Hepatocyte (in vitro differentiated cells and primary cell): ENCODE measurements around a stretch of chr10.

DNA sequence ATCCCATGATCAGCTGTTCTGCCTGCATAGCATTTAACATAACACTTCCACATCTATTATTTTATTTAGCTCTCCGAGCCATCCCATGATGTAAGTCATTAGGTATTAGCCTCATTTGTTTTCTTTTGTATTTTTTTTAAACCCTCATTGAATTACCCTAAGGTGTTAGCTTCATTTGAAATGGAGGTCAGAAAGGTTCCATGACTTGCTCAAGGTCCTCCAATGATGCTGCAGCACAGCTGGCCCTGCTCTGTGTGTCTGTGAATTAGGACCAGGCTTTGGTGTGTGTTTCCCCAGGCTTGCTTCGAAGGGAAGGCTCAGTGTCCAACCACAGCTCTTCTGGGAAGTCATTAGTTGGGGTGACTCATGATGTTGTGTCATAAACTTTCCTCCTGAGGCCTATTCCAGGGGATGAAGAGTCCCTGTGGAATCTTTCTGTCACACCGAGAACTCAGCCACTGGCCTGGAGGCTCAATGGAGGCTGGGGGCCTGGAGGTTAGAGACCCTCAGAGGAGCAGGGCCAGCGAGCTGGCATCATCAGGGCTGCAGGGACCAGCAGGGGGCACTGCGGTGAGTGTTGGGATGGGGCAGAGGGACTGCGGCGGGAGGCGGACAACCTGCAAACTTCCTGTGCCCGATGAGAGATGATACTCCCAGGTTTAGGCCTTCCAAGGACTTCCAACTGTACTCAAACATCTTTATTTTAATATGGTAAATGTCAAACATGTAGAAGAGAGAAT, 16.3 kb downstream of the NPFFR1 start:
- RAMPAGE, long total RNA = no peak
- RRBS = no CpG with 5 or more reads among the region's 9 CpGs

DNA sequence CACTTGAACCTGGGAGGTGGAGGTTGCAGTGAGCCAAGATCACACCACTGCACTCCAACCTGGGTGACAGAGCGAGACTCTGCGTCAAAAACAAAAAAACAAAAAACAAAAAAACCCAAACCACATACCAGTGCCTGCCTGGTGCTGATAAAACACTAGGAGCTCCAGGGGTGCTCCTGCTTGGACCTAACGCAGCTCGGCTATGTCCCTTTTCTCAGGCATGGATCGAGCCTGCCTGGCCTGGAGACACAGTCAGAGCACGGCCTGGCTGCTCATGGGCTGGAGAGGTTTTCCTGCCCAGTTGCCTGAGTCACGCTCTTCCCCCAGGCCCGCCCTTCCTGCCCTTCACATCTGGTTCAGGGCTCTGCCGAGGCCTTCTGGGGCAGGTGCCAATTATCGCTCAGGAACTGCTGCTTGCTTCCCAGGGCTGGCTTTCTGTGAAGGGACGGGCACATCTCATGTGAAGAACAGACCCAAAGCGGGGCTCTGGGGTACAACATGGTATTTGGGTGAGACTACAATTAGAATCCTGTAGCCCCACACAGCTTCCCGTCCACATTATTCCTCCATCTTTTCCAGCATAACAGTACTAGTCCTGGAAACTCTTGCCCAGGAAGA, 12.7 kb upstream of the NPFFR1 start:
- RAMPAGE, long total RNA = no peak
- RRBS = no CpG with 5 or more reads among the region's 13 CpGs

- RAMPAGE, long total RNA = no peak
- RRBS = no CpG with 5 or more reads among the region's 13 CpGs
These were observed 27.0 kb downstream of the LRRC20 start for GRCh38 chr10:70355376-70355866.

DNA sequence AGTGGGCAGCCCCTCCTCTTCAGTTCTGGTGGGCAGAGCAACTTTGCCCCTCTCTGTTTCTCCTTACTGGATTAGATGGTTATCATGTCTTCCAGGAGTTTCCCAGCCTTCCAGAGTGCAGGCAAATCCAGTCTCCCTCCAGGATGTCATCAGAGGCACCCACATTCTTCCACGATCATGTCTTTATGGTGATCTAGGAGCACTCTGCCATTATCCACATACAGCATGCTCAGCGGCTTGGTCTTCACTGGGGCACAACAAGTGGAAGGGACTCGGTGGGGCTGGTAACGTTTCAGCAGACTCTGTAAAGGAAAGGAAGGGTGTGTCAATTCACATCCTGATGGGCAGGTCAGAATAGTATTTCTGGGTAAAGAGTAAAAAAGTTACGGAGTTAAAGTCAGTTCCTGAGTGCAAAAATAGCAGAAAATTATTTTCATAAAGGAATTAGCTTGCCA, 8.7 kb downstream of the NODAL start:
- RAMPAGE, long total RNA = no peak
- RRBS = no CpG with 5 or more reads among the region's 5 CpGs

- RAMPAGE, long total RNA = no peak
- RRBS = 35% methylated on average over 1 of the region's 6 CpGs
These were observed 17.8 kb upstream of the NODAL start for GRCh38 chr10:70459324-70459603.

DNA sequence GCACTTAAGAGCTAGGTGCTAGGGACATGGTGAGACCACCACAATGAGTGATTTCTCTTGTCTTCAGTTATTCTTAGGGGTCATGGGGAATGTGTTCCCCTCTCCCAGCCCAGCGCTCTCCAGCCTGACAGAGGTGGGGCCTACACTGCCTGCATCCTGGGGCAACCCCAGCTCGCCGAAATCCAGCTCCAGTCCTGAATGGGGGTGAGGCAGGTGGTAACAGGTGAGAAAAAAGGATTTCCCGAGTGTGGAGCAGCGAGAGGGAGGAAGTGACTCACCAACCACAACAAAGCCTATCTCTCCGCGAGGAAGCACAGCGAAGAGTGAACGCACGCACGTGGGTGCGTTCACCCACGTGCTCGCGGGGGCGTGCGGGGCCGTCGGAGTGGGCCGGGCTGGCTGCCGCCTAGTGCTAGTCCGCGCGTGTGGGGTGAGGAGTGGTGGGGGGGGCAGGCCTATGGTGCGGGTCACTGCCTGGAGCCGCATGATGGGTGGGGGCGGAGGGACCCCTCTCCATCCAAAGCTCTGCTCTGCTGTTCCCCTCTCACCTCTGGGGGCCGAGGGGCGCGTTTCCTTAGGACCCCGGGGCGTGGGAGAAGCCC, 862 bp upstream of the PALD1 start:
- RAMPAGE, long total RNA = no peak
- RRBS = 1% methylated on average over 2 of the region's 32 CpGs

DNA sequence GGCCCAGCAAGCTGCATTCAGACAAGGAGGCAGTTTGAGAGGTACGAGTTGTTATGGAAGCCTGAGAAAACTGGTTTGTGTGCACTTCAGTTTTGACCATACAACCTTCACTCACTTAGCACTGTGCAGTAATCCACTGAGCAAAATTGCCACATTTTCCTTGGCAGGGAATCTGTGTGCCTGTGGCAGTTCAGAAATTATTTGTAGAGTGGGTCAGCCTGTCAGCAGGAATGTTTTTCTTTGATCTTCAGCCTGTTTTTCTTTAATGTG, 20.1 kb downstream of the SGPL1 start:
- RAMPAGE, long total RNA = no peak
- RRBS = no CpG with 5 or more reads among the region's 1 CpG

GRCh38 chr10:70885806-70886353, 2.5 kb downstream of the PCBD1 start:
- RAMPAGE, long total RNA = no peak
- RRBS = no CpG with 5 or more reads among the region's 8 CpGs

GRCh38 chr10:71234804-71235336, 22.5 kb downstream of the UNC5B start:
- RAMPAGE, long total RNA = no peak
- RRBS = 67% methylated on average over 3 of the region's 9 CpGs

- RAMPAGE, long total RNA = no peak
- RRBS = no CpG with 5 or more reads among the region's 15 CpGs
These were observed 44.0 kb downstream of the UNC5B start for GRCh38 chr10:71256025-71257077.

DNA sequence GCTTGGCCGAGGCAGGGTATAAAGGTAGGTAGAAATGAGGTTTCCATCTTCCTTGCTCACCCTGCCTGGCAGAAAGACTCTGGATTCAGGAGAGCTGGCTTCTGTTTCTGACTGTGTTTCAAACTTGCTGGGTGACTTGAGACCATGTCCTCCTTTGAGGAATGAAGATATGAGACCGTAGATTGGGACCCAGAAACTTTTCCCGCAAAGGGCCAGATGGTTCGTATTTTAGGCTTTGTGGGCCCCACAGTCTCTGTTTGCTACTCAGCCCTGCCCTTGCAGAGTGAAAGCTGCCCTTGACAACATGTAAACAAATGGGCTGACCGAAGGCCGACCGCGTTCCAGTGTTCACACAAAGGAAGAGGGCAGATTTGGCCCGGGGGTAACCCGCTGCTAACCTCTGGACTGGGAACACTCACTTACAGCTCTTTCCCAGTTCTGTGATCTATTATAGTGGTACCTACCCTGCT, 15.0 kb downstream of the SLC29A3 start:
- RAMPAGE, long total RNA = no peak
- RRBS = no CpG with 5 or more reads among the region's 10 CpGs

GRCh38 chr10:71472423-71472864, 75.7 kb downstream of the CDH23 start:
- RAMPAGE, long total RNA = no peak
- RRBS = no CpG with 5 or more reads among the region's 7 CpGs

GRCh38 chr10:71638021-71639192, 81.2 kb downstream of the C10orf105 start:
- RAMPAGE, long total RNA = no peak
- RRBS = 3% methylated on average over 5 of the region's 29 CpGs

DNA sequence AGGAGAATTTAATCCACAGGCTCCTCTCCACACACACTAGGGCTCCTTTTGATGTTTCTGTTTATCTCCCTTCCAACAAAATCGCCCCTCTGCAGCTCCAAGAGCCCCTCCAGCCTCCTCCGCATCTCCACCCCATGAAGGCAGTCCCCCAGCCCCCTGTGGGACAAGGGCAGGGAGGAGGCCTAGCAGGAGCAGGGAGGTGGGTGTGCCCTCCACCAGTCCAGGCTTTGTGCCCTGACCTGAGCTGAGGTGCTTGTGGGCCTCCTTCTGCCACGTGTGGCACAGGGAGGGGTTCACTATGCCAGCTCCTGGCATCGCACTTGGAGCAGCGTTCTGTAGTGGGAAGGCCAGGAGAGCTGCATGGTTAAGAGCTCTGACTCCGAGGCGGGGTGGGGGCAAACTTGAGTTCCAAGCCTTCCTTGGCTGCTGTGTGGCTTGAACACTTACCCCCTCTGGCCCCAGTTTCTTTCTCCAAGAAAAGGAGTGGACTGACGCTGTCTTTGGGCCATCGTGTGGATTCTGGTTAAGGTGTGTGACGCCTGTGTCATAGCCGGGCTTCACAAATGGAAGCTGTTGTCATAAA, 80.3 kb downstream of the C10orf105 start:
- RAMPAGE, long total RNA = no peak
- RRBS = no CpG with 5 or more reads among the region's 11 CpGs

GRCh38 chr10:71713261-71714176, 6.1 kb downstream of the C10orf105 start:
- RAMPAGE, long total RNA = no peak
- RRBS = 75% methylated on average over 2 of the region's 13 CpGs

DNA sequence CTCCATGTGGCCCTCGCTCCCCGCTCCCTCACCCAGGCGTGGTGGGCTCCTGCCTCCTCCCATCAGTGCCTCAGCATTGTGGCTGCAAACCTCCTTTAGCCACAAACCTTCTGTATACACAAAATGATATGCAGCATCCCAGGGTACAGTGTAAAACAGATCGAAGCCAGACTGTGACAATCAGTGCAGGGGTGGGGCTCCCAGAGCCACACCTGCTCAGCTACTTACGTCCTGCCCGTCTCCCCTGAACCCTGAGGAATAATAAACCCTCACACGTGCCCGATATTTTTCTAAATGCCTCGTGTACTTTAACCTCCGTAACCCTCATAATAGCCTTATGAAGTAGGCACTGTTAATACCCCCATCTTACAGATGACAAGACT, 7.2 kb upstream of the C10orf105 start:
- RAMPAGE, long total RNA = no peak
- RRBS = no CpG with 5 or more reads among the region's 10 CpGs

- RAMPAGE, long total RNA = no peak
- RRBS = no CpG with 5 or more reads among the region's 4 CpGs
These were observed 17.6 kb upstream of the C10orf105 start for GRCh38 chr10:71737109-71737573.

GRCh38 chr10:71745436-71745900, 25.9 kb upstream of the C10orf105 start:
- RAMPAGE, long total RNA = no peak
- RRBS = 100% methylated on average over 1 of the region's 5 CpGs

- RAMPAGE, long total RNA = no peak
- RRBS = no CpG with 5 or more reads among the region's 14 CpGs
These were observed 20.5 kb downstream of the VSIR start for GRCh38 chr10:71752606-71753451.

DNA sequence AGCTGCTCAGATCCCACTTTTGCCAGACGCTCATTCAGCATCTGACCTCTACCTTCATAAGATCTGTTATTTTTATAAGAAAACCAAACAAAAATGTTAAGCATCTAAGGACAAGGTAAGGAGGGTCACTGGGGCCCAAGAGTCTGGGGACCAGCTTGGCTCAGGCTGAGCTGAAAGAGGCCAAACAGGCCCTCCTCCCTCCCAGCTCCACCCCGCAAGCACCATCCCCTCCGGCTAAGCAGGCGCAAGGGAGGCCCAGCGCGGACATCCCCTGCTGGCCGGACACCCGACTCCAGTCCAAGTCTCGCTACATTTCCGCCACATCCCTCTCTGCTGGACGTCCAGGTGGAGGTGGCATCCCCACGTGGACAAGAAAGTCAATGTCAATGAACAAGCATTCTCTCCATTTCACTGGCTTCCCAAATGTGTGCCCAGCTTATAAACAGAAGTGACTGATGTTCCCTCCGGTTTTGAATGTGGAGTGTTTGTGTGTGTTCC, 35.6 kb downstream of the PSAP start:
- RAMPAGE, long total RNA = no peak
- RRBS = 96% methylated on average over 4 of the region's 13 CpGs